Subcutaneous adipose tissue (tissue), 3 donors: ENCODE data around the genes HMGN2 and SYTL1.

GRCh38 chr1:26284315-26285408 is 4.8 kb downstream of the SH3BGRL3 start:
- PRO-cap: bidirectional peak, plus-strand start at chr1:26285001, minus-strand start at chr1:26284890
- RAMPAGE, long total RNA, 3 experiments: no peak in any of the 3 experiments

DNA sequence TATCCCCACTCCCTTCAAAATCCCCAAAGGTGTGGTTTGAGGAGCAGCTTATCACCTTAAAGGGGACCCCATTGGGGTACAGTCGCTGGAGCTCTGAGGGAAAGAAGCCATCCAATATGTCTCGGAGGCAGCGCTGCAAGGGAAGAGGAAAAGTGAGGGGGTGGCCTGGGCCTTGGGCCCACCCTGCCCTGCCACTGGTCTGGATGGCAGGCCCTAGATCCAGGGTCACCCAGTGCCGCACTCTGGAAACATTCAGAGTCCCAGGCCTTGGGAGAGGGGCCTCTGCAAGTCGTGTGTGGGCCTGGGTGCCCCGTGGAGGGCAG is 5.5 kb downstream of the SH3BGRL3 start:
- PRO-cap: no peak
- RAMPAGE, long total RNA, 3 experiments: no peak in any of the 3 experiments

DNA sequence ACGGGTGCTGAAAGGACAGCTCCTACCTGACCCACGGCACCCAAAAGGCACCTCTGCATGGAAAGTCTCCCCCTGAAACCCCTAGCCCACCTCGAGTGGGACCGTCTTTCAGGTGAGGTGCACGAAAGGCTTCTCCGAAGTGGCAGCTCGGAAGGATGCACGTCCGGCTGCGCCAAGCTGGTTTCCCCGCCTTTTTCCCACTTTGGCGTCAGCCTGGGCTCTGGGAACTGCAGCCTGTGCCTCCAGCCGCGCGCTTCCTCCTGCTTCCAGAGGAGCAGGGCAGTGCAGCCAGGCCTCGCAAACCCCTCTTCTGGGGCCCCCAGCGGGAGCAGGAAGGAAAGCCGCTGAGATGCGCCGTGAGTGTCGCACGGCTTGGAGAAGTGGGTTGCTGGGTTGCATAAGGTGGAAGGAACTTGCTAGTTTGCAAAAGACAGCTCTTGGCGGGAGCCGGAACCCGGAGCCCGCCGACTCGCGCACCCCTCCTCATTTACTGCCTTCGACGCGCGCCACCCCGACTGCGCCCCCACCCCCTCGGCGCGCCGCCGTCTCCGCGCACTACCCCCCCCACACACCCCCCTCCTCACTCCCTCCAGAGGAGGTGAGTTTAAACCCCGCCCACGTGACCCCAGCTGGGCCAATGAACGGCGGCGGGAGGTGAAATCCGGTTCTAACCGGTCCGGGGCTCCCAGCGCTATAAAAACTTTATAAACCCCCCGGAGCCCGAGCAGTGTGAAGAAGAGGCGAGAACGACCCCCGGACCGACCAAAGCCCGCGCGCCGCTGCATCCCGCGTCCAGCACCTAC is at the start of gene HMGN2:
Gene HMGN2 (plus strand): TSS at position 657 of the 803 bp plus-strand sequence.
- PRO-cap: bidirectional peak, plus-strand start at position 670 of the sequence, minus-strand start at position 570 of the sequence
- RAMPAGE, long total RNA, 3 experiments: start-site peak on the plus strand in 3 of 3 experiments, centred at positions 680 to 701 of the sequence, 296 to 867 reads per replicate

DNA sequence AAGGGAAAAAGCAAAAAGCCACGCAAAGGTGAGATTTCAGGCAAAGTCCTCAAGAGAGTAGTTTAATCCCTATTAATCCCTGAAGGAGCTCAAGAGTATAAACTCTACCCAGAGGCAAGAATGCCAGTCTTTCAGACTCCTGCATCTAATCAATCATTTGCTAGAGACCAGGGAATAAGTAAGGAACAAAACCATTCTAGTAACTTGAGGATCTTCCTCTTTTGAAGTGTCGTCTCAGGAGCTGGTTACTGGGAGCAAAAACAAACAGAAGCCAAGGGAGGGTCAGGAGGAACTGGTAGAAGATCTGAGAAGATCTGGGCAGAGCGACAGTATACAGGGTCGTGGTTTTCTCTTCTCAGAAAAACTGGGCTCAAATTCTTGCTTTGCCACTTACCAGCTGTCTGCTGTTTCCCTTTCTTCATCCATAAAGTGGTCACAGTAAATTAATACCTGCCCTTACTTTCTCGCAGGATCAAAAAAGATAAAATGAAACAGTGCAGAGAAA is 69.3 kb downstream of the RPS6KA1 start:
- PRO-cap: no peak
- RAMPAGE, long total RNA, 3 experiments: no peak in any of the 3 experiments

GRCh38 chr1:26694276-26694592 is 1.6 kb upstream of the ARID1A start:
- PRO-cap: no peak
- RAMPAGE, long total RNA, 3 experiments: no peak in any of the 3 experiments

DNA sequence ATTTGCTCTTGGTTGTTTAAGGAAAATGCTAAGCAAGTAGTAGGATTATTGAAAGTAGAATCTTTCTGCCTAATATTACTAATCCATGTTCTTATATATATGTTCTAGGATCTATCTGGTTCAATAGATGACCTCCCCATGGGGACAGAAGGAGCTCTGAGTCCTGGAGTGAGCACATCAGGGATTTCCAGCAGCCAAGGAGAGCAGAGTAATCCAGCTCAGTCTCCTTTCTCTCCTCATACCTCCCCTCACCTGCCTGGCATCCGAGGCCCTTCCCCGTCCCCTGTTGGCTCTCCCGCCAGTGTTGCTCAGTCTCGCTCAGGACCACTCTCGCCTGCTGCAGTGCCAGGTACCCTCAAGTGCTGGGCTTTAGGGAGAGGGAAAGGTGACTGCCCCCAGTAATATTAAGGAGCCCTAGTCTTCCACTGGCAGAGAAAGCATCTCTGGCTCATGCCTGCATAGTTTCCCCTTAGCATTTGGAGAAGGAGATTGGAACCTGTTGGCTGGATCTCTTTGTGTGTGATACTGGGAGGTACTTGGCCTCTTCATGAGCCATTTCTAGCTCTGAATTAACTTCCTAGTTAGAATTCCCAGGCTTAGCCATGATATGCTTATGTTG is 26.9 kb upstream of the PIGV start:
- PRO-cap: no peak
- RAMPAGE, long total RNA, 3 experiments: no peak in any of the 3 experiments

DNA sequence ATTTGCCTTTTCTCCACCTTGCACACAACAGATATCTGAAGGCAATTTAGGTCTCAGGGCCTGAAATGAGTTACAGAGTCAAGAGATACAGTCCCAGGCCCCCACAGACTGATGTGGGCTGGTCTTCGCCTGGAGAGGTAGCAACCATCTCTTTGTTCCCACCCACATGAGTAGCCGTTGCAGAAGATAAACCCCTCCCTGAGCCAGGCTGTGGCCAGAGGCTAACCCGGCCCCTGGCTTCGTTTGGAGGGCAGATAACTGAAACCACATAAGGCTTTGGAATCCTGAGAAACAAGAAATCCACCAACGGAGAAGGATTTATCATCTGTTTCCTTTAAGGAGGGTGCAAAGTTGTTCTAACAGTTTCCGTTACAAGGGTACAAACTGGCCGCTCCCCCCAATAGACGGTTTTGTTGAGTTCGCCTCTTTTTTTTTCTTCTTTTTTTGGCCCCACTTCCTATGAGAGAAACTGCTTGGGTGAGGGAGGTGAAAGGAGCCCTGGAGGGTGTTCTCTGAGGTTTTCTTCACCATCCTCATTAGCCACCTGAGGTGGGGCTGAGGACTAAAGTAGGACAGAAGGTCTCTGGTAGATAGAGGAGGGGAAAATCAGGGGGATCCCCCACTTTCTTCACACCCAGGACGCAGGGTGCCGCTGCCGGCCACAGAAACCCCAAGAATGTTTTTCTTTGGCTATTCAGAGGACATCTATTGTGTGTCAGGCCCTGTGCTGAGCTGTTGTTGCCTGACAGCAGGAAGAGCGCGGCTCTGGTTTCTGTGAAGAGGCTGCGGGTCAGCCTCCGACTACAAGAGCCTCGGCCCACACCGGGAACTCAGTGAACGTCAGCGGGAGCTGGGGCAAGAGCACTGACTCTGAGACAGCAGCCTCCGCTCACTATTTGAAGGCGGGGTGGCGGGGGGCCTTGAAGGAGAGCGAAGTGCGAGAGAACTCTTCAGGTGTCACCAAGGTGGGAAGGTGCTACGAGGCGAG is 614 bp upstream of the PIGV start:
- PRO-cap: bidirectional peak, plus-strand start at position 213 of the sequence, minus-strand start at position 110 of the sequence
- RAMPAGE, long total RNA, 3 experiments: start-site peak on the plus strand in 1 of 3 experiments, centred at position 250 of the sequence, 7 reads per replicate

- PRO-cap: no peak
- RAMPAGE, long total RNA, 3 experiments: no peak in any of the 3 experiments
Observed at GRCh38 chr1:26790580-26790908, 2.8 kb downstream of the PIGV start.

DNA sequence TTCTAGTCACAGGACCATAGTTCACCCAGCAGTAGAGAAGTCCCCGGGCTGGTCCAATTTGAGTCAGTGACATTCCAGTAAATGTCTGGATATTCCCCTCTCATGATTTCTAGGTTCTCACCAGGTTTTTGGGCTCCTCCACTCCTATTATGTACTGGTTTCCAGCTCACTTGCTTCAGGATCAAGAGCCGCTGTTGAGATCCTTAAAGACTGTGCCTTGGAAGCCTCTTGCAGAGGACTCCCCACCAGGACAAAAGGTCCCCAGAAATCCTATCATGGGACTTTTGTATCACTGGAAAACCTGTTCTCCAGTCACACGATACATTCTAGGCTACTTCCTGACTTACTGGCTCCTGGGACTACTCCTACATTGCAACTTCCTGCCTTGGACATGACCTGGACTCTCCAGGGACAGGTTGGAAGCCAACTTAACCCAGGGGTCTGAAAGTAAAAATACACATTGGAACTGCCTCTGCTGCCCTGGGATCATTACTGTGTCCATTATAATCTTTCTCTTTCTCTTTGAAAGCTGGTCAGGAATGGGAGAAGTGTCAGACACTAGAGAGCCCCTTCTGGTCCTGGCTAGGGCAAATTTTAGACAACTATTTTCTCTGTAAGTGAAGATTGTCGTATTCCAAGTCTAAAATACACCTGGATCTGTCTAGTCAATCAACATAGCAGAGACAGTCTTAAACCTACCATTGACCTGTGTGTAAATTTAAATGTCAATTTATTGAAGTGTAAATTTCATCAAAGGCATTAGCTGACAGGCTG is 9.9 kb downstream of the PIGV start:
- PRO-cap: bidirectional peak, plus-strand start at position 425 of the sequence, minus-strand start at position 260 of the sequence
- RAMPAGE, long total RNA, 3 experiments: no peak in any of the 3 experiments

DNA sequence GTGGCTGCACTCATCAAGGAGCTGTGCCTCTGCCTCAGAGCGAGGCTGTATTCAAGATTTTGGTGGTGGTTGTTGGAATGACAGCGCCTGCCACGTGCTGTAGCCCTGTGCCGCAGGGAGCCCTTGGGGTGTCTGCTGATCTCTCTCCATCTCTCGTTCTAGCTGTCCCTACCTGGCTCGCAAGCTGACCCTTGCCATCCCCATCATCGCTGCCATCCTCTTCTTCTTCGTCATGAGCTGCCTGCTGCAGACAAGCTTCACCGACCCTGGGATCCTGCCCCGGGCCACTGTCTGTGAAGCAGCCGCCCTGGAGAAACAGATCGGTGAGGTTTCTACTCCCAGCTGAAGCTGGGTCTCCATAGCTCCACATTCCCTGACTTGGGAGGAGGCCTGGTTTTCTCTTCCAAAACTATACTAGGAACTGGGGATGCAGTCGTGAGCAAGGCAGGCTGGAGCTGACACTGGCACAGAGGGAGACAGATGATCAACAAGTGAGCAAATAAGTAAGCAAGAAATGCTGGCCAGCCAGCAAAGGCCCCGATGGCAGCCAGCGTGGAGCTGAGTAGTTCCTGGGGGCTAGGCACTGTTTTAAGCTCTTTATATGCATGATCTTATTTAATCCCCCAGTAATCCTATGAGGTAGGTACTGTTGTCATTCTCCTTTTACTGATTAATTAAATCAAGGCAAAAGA is 5.9 kb downstream of the ZDHHC18 start:
- PRO-cap: no peak
- RAMPAGE, long total RNA, 3 experiments: no peak in any of the 3 experiments

DNA sequence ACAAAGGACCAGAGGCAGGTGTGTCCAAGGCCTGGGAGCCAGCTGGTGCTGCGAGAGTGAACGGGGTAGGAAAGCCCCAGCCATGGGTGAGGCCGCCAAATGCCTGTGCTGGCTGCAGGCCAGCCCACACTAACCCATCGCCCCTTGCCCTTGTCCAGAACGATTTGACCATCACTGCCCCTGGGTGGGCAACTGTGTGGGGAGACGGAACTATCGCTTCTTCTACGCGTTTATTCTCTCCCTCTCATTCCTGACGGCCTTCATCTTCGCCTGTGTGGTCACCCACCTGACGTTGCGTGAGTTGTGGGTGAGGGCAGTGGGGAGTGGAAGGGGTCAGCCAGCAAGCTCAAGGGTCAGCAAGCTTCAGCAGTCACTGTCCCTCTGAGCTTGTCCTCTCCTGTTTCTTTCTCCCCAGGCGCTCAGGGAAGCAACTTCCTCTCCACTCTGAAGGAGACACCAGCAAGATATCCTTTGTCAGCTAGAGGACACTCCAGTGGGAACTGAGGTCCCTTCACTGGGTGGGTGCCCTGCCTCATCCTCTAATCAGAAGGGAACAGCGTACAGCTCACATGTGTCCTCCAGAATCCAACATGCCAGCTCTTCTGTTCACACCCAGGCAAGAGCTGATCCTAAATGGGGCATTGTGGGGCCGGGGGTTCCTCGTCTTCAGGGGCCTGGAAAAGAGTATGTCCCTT is 12.7 kb upstream of the SFN start:
- PRO-cap: no peak
- RAMPAGE, long total RNA, 3 experiments: no peak in any of the 3 experiments

GRCh38 chr1:26852151-26852975 is 10.6 kb upstream of the SFN start:
- PRO-cap: no peak
- RAMPAGE, long total RNA, 3 experiments: no peak in any of the 3 experiments

GRCh38 chr1:26864546-26865622 is 1.9 kb downstream of the SFN start:
- PRO-cap: bidirectional peak, plus-strand start at chr1:26865385, minus-strand start at chr1:26865089; unidirectional peak, plus-strand start at chr1:26865451
- RAMPAGE, long total RNA, 3 experiments: no peak in any of the 3 experiments

DNA sequence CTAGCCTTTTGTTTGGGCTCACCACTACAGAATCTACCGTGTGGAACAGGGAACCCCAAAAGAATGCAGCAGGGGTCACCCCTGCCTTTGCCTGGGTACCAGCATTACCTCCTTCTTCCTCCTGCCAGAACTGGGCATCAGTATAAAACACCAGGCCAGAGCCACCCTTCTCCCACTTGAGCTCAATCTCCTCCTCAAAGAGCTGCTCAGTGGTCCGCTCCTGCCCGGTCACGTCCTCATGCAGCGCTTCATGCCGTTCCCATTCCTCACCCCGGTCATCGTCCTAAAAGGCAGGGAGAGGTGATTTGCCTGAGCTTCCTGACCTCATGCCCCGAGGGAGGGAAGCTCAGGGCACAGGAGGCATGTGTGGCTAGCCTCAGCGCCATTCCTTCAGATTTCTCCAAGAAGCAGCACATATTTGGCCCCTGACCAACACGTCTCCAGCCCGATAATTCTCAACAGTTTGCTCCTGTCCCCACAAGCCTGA is 4.1 kb upstream of the GPN2 start:
- PRO-cap: no peak
- RAMPAGE, long total RNA, 3 experiments: start-site peak on the minus strand in 1 of 3 experiments, centred at position 229 of the sequence, 7 reads per replicate

- PRO-cap: no peak
- RAMPAGE, long total RNA, 3 experiments: no peak in any of the 3 experiments
Observed at GRCh38 chr1:26941247-26941783, 19.0 kb downstream of the KDF1 start.

DNA sequence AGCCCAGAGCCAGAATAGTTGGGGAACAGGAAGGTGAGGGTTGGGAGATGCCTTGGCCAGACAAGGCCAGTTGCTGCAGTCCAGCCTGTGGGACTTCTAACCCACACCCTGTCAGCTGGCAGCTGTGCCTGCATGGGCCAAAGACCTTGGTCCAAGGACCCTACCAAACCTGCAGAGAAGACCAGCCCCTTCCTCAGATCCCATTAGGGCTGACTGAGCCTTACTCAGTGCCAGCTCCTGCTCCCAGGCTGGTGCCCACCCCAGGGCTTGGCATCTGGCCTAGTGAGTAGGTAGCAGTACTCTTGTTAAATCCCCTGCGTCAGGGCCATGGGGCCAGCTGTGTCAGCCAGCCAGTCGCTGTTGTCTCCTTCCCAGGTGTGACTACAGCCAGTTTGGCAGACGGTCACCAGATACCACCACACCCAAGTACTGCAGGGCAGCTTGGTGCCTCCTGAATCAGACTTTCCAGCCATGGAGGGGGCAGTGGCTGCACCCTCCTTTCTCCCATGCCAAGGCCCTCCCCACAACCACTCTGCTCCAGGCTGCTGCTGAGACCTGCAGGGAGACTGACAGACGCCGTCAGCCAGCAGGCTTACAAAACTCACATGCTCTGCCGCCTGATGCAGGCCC is 3.1 kb downstream of the TENT5B start:
- PRO-cap: no peak
- RAMPAGE, long total RNA, 3 experiments: no peak in any of the 3 experiments

GRCh38 chr1:27102229-27103033 is 52.5 kb downstream of the SLC9A1 start:
- PRO-cap: no peak
- RAMPAGE, long total RNA, 3 experiments: no peak in any of the 3 experiments

DNA sequence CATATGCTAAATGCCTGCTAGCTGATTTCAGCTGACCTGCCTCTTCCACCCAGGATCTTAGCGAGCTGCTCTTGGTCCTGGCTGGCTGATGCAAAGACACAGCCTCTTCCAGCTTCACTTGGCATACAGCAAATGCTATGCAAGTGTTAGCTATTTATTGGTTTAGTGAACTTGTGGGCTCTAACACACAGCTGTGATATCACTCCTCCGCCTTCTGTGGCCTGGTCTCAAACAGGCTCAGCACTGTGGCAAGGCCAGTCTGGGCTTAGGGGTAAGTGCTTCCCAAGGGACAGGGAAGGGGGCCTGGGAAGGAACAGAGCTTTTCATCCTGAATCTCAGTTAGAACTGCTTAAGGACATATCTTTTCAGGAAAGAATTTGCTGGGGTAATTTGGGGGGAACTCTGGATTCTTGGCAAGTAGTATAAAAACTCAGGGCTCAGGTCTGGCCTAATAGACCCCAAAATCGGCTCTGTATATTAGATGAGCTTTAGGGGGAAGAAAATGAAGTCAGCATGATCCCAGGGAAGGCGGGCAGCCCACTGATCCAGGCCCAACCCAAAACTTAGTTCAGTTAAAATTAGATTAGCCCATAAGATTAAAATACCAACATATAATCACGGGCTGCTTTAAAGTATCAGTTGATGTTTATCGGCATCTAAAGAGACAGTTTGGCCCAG is 9.4 kb downstream of the SLC9A1 start:
- PRO-cap: no peak
- RAMPAGE, long total RNA, 3 experiments: no peak in any of the 3 experiments

GRCh38 chr1:27341533-27342470 is at the start of gene SYTL1:
Gene SYTL1 (plus strand): TSS chr1:27342022.
- PRO-cap: no peak
- RAMPAGE, long total RNA, 3 experiments: start-site peak on the plus strand in 1 of 3 experiments, at chr1:27342009-27342042 at its widest, 6 reads per replicate

GRCh38 chr1:27402837-27403911 is 10.8 kb downstream of the GPR3 start:
- PRO-cap: no peak
- RAMPAGE, long total RNA, 3 experiments: no peak in any of the 3 experiments